Kidney (tissue), 2 donors: ENCODE results near the gene FBXO47.

DNA sequence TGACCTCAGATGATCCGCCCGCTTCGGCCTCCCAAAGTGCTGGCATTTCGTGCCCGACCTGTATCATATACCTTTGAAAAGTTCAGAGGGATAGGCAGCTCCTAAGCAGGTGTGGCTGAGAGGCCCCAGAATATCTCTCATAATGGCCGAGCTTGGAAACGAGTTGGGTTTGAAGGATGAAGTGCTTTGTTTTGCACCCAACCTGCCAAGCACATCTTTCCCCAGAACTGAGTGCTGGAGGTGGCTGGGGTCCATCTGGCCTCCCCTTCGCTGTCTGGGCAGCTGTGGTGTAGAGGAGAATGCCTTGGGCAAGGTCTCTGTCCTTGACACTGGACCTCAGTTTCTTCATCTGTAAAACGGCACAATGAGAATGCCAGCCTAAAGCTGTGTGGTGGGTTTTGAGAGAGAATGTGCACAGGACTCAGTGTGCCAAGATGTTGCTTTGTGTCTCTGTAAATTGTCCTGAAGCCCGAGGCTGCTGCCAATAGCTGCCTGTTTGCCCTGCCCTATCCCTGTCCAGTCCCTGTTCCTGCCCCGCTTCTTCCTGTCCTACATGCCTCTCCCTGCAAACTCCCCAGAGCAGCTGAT, 15.2 kb downstream of the LASP1 start:
- PRO-cap = no peak
- RRBS = no CpG with 5 or more reads among the region's 11 CpGs

GRCh38 chr17:38967152-38967903, at the start of gene FBXO47:
Gene FBXO47 (minus strand): TSS chr17:38967403.
- PRO-cap = bidirectional peak, plus-strand start at chr17:38967624, minus-strand start at chr17:38967425
- RRBS = no CpG with 5 or more reads among the region's 28 CpGs

DNA sequence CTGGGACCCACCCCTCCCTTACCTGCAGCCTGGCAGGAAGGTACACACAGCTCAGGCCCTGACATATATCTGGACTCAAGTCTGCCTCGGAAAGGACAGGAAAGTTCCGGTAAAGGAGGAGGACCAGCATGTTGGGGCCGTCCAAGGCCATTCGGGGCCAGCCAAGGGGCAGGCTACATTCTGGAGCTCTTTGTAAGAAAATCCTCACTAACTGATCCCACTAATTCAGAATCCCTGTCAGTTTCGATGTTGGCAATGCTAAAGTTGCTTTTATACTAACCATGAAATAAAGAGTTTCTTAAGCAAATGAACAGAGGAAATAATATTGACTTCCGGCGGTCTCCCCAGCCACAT, 54.9 kb downstream of the PLXDC1 start:
- PRO-cap = no peak
- RRBS = no CpG with 5 or more reads among the region's 7 CpGs

DNA sequence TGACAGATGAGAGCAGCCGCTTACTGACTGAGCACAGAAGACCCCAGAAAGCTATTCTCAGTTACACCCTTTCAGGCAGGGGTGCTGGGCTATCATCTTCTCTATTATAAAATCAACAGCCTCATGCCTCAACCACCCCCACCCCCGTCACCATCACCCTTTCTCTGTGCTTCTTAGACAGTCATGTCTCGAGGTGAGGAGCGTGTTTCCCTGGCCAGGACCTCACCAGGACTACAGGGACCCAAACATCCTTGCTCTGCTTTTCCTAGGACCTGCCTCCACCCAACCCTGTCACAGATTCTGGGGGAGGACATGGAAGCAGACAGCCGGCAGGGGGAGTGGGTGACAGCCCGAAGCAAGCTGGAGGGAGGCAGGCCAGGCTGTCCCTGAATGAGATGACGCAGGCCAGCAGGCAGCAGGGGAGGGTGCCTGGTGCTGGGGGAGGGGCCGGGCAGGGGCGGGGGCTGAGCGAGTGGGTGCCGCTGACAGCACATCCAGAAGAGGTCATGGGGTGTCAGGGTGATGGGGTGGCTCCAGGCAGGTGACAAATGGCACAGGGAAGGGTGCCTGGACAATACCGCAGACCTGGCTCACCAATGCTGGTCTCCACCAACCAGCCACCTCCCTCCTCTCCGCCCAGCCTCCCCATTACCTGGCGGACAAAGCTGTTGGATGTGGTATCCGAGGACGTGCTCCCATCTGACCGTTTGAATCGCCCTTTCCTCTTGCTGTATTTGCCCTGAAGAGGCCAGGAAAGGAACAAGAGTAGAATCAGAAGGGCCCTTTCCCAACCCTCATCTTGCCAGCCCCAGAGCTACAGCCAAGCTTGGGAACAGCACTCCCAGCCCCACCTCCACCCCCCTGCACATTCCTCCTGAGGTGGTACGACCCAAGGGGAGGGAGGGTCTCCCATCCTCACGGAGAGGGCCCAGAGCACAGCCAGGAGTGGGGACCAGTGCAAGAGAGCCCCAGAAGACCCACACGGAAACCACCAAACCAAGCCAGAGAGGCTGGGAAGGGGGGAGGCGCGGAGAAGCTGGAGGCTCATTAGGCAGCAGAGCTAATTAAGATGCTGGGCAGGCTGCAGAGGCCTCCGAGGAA, 2.9 kb downstream of the CACNB1 start:
- PRO-cap = no peak
- RRBS = 4% methylated on average over 2 of the region's 24 CpGs

DNA sequence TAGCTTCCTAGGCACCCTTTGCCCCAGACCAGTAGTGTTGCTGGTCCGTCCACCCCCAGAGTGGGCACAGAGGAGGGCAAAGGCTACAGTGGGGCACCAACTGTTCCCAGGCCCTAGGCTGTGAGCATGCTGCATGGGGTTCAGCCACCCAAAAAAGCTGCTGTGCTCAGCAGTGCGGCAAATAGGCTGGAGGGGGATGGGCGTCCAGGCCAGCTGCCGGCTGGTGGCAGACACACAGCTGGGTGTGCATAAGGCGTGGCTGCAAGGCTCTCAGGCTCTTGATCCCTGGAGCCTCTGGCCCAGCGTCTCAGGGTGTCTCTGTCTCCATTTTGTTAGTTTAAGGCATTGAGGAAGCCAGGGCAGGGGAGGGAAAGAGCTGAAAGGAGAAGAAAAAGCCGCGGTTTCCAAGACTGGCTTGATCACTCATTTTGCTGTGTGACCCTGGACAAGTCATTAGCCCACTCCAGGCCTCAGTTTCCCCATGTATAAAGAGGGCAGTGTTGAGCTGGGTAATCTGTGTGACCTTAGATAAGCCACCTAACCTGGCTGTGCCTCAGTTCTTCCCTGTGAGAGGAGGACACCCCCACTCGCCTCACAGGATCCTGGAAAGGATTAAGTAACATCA, 8.9 kb downstream of the RPL19 start:
- PRO-cap = no peak
- RRBS = no CpG with 5 or more reads among the region's 9 CpGs

- PRO-cap = no peak
- RRBS = no CpG with 5 or more reads among the region's 6 CpGs
These were observed 56.9 kb upstream of the STAC2 start for GRCh38 chr17:39282545-39283059.

GRCh38 chr17:39325803-39326514, 75.5 kb downstream of the FBXL20 start:
- PRO-cap = no peak
- RRBS = no CpG with 5 or more reads among the region's 6 CpGs

DNA sequence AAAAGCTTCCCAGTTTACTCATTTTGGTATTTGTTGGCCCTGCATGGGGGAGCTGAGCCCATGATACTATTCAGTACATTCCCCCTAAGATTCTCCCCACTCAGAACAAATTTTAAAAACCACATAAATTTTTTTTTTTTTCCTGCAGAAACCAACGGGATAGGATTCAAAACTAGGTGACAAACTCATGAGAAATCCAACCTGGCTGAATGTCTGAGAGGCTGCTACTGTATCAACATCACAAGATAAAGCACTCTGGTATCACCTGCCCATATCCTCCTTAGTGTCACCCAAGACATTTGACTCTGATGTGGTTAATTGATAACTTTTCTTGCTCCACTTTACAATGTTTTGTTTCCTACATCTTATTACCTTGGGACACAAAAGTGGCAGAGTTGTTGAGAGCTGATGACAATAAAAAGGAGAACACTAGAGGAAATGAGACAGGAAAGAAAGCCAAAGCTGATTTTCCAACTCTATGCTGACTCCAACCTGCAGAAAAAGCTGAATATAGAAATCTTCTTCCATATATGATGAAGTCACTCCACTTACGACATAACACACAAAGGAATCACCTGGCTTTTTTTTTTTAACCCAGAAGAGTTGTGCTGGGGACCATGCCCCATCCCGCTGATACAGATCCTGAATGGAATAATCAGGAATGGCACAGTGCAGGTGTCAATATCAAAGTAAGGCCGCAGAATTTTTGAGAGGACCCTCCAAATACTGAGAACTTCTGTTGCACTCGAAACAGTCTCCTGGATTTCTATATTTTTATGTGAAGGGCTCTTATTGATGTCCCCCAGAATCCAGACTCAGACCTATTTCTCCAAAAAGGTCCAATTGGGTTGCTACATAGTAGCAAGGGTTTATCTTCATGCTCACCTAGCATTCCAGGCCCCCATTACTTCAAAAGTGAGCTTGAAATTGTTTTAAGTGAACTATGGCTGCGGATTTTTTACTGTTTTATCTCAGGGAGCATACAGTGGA, 4.2 kb upstream of the FBXL20 start:
- PRO-cap = no peak
- RRBS = no CpG with 5 or more reads among the region's 6 CpGs

DNA sequence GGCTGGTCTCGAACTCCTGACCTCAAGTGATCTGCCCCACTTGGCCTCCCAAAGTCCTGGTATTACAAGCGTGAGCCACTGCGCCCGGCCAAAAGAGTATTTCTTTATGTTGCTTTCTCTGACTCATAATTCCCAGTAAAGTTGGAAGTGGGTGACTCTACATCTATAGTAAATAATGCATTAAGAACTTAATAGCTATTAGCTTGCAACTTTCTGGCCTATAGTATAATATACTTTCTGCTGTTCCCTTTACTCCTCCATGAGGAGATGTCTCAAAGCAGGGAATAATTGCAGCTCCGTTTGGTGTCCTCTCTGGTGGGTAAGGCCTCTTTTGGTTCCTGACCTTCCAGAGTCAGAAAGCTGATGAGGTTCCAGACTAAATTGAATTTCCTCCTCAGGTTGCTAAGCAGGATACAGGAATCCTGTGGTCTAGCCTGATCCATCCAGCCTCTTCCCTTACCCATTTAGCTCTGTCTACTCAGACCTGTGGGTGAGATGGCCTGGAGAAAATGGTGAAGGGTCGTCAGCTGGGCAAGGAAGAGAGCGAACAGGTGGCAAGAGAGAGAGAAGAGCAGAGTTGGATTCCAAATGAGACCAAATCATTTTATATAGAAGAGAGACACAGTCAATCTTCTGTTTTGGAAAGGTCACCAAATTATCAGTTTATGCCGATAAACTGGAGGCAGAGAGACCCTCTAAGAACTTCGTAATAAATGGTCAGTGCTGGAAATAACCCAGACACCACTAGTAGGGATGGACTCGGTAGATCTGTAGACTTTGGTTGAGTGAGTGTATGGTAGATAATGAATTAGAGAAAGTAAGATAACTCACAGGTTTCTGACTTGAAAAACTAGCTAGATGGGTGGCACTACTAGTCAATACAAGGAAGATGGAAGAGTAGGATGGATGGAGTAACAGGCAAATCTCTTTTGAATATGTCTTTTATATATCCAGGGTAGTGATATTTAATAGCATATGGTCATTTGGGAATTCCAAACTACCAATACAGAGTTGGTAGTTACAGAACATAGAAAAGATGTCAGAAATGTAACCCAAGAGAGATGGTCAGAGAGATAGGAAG, 42.3 kb downstream of the CDK12 start:
- PRO-cap = no peak
- RRBS = no CpG with 5 or more reads among the region's 10 CpGs

DNA sequence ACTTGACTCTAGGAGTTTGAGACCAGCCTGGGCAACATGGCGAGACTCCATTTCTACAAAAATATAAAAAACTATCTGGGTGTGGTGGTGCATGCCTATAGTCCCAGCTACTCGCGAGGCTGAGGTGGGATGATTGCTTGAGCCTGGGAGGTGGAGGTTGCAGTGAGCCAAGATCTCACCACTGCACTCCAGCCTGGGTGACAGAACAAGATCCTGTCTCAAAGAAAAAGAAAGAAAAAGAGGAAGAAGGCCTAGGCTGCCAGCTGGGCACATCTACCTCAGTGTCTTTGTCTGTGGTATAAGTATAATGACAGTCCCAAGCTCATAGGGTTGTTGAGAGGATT, 13.8 kb downstream of the NEUROD2 start:
- PRO-cap = no peak
- RRBS = no CpG with 5 or more reads among the region's 3 CpGs

DNA sequence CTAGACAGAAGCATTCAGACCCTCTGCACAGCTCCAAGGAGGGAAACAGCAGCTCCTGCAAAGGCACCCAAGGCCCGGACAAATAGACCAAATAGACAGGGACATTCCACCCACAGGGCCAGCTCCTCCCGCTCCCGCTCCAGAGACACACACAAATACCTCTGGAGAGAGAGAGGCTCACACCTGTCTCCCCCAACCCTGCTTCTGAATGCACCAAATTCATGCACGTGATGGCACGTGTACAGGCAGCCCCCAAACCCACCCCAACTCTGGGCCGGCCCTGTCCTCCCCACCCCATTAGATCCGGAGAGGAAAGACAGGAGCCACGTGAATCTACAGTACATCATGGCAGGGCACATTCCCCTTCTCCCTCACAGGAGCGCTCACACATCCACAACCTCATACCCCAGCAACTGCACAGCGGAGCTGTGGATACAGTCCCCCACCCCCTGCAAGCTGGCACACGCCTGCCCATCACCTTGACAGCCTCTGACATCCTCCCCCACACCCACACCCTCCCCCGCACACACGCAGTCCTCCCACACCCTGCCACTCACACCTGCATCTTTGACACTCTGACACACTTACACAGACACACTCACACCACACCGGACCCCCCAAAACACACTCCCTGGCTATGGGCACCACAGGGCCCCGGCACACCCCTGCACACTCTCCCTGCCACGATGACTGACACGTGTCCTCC, 776 bp upstream of the PPP1R1B start:
- PRO-cap = no peak
- RRBS = 18% methylated on average over 2 of the region's 17 CpGs

- PRO-cap = no peak
- RRBS = 21% methylated on average over 4 of the region's 7 CpGs
These were observed 4.6 kb downstream of the PPP1R1B start for GRCh38 chr17:39631273-39631791.

DNA sequence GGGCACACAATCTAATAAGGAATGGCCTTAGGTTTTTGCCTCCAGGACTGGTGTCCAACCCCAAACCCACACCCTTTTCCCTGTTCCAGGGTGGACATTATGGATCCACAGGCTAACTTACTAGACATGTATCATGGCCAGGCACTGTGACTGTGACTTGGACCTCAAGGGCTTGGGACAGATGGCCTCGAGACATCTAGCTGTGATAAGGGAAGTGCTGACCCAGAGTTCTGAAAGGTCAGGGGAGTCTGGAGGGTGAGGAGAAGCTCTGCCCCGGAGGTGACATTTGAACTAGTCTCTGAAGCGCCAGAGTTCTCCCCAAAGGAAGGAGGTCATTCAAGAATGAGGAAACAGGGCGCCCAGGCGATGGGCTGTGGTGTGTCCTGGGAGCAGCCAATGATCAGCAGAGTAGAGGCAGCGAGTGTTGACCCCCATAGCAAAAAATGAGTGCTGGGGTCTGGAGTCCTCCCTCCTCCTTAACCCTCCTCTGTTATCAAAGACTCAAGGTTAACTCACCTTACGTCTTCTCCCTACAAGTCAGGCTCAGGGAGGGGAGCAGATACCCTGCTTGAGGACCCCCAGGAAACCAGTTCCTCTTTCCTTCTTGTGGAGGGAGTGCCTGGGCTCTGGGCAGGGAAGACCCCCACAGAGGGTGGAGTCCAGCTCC, 4.9 kb downstream of the STARD3 start:
- PRO-cap = no peak
- RRBS = no CpG with 5 or more reads among the region's 7 CpGs

GRCh38 chr17:39649871-39650478, 13.0 kb downstream of the STARD3 start:
- PRO-cap = no peak
- RRBS = no CpG with 5 or more reads among the region's 14 CpGs

- PRO-cap = no peak
- RRBS = no CpG with 5 or more reads among the region's 9 CpGs
These were observed 12.9 kb upstream of the TCAP start for GRCh38 chr17:39652071-39652745.

DNA sequence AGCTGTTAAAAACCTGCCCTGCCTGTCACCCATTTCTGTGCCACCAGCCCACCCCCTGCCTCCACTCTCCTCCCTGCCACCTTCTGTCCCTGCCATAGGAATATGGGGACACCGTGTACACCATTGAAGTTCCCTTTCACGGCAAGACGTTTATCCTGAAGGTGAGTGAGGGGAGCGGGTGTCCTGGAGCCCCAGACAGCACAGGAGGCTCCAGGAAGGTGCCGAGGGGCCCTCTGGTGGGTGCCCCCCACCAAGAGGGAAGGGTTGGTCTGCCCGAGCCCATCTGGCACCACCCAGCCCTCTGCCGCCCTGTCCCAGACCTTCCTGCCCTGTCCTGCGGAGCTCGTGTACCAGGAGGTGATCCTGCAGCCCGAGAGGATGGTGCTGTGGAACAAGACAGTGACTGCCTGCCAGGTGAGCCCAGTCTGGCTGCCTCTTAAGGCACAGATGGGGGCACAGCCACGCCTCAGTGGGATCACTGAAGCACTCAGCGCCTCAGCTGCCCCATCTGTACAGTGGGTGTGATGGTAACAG, 5.0 kb upstream of the TCAP start:
- PRO-cap = no peak
- RRBS = no CpG with 5 or more reads among the region's 12 CpGs

GRCh38 chr17:39667323-39668098, 742 bp upstream of the PNMT start:
- PRO-cap = no peak
- RRBS = 13% methylated on average over 22 of the region's 57 CpGs

DNA sequence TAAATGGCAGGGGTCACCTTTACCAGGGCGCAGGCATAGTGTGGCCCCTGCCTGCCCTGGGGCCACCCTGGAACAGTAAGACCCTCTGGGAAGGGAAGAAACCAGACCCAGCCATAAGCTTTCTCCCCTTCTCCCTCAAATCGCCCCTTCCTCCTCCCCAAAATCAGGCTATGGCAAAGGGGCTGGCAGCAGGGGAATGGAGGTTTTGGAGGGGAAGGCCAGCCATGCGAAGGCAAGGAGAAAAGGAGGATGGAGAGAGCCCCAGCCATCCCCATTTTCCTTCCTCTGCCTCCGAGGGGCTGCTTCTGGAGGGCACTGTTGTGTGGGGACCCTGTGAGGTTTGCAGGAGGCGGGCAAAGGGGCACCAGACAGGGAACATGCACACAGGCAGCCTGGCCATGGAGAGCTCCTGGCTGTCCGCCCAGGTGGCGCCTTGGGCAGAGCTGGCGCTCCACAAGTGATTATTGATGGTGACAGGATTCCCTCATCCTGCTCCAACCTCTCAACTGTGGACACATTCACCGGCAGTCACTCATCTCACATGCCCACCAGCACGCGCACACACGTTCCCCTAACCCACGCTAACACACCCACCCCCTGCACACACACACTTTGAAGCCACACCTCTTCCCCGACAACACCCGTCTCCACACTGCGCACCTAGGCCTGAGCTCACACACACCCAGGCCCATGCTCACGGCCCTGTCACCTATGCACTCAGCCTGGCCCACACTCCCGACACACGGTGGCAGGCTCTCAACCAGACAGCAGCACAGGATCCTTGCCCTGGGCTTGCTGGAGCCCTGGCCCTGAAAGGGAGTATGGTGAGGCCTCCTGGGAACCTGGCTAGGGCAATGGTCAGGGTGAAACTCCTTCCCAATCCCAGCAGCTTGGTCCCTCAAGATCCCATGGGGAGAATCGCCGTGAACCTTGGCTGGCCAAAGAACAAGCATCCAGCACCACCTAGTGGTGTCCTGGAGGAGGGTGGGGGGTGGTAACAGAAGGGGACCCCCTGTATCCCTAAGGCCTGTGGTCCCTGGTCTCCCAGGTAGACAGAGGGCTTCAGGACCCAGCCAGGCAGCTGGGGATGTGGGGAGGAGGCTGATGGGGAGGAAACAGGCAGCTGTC, 3.5 kb downstream of the PNMT start:
- PRO-cap = bidirectional peak, plus-strand start at position 229 of the sequence, minus-strand start at position 167 of the sequence
- RRBS = no CpG with 5 or more reads among the region's 21 CpGs

GRCh38 chr17:39709470-39710608, 10.0 kb downstream of the ERBB2 start:
- PRO-cap = no peak
- RRBS = 73% methylated on average over 3 of the region's 23 CpGs

DNA sequence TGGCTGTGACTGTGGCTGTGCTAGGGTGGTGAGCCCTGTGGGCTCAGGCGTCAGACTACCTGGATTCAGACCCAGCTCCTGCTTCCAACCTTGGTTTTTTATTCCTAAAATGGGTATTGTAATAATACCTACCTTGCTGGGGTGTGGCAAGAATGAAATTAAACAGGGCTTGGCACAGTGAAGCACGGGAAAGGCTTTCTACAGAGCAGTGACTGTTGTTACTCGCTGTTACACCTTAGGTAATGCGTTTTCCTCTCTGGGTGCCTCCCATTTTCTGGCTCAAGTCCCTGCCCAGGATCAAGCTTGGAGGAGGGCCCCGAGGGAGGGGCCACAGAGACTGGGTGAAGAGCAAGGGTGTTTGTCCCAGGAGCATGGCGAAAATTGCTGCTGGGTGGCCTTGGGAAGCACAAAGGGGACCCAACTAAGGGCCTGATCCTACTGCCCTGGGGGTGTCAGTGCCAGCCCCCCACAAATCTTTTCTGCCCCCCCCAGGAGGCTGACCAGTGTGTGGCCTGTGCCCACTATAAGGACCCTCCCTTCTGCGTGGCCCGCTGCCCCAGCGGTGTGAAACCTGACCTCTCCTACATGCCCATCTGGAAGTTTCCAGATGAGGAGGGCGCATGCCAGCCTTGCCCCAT, 13.4 kb downstream of the MIEN1 start:
- PRO-cap = no peak
- RRBS = no CpG with 5 or more reads among the region's 10 CpGs